Placental pericyte (primary cell): ENCODE results near the gene ALOX5AP.

DNA sequence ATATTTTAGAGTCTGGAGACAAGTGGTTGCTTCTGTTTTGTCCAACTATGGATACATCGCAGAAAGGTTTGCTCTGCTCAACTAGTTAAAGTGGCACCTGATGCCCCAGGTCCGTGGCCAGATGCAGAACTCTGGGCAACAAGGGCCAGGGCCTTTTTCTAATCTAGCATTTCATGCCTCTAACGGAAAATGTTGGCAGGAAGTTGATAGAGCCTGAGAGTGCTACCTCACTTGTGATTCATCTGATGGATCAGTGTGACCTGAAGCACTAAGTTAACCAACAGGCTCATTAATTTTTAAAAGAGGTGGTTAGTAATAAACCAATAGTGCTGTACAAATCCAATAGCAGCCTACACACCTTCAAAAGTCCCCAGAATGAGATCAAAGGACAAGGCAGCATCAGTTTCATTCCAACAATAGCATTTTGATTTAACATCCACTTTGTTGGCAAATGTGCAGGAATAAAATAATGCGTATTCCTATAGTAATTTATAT lies 19.0 kb downstream of the UBE2L5 start:
- CAGE, long polyA plus RNA = no peak

DNA sequence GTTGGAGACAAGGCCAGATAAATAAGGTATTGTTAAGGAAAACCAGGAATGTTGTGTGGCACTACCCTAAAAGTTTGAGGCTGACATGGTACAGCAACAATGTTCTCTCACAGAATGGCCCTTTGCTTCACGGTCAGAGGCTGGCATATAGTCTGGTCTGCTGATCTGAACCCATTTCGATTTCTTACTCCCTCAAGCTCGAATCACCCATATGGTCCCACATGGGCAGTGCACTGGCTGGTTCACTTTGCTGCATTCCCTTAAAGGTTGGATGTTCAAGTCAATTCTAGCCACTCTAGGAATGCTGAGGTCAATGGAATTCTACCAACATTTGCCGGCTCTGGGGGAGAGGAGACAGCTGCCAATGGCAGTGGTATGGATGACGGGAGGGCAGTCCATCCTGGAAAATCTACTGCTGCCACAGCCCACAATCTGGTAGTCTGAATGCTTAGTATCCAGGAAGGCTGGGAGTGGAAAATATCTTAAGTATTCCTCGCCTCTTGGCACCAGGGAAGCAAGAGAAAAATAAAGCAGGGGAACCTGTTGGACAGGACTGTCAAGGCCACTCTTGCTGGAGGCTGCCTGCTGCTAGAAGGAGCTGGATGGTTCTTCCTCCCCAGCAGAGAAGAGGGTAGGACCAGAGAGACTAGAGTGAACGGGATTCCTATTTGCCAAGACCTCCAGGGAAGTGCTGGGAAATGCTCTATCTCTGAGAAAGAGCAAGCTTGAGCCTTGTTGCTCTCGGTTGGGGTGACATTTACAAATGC lies 20.5 kb upstream of the HMGB1 start:
- CAGE, long polyA plus RNA = no peak

GRCh38 chr13:30616397-30616812 lies 1.3 kb upstream of the USPL1 start:
- CAGE, long polyA plus RNA = no peak

GRCh38 chr13:30619781-30620044 lies 2.0 kb downstream of the USPL1 start:
- CAGE, long polyA plus RNA = no peak

DNA sequence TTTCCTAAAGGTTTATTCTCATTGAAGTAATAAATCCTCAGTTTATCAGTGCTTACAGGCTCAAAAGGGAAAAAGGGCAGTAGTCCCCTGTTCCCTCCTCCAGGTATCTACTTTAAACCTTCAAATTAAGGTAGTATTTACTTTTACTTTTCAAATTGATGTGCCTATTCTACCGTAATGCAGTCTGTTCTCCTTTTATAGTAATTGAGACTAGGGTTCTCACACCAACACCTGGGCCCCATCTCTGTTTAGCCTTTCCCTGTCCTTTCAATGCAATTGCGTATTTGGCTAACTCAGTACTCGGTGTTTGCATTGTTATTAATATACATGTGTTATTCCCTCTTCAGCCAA lies 30.1 kb downstream of the USPL1 start:
- CAGE, long polyA plus RNA = no peak

- CAGE, long polyA plus RNA = no peak
Observed at GRCh38 chr13:30657956-30658643, 40.4 kb downstream of the USPL1 start.

DNA sequence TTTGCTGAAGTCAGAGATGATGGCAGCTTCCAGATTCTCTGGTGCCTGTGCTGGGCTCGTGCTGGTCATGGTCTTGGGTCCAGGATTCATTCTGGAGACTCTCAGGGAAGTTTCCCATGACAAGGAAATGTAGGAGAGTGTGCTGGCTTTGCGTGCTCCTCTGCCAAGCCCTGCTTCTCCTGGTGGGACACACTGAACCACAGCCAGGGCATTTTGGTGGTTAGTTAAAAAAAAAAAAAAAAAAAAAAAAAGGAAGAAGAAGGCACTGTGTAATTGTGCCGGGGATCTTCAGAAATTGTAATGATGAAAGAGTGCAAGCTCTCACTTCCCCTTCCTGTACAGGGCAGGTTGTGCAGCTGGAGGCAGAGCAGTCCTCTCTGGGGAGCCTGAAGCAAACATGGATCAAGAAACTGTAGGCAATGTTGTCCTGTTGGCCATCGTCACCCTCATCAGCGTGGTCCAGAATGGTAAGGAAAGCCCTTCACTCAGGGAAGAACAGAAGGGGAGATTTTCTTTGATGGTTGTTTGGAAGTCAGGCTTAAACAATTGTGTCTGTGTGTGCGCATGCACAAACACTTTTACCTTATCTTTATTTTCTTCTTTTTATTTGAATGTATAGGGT lies at the start of gene ALOX5AP:
Gene ALOX5AP, plus strand, starts transcription at position 335 of the 622 bp plus-strand sequence.
- CAGE, long polyA plus RNA = no peak

DNA sequence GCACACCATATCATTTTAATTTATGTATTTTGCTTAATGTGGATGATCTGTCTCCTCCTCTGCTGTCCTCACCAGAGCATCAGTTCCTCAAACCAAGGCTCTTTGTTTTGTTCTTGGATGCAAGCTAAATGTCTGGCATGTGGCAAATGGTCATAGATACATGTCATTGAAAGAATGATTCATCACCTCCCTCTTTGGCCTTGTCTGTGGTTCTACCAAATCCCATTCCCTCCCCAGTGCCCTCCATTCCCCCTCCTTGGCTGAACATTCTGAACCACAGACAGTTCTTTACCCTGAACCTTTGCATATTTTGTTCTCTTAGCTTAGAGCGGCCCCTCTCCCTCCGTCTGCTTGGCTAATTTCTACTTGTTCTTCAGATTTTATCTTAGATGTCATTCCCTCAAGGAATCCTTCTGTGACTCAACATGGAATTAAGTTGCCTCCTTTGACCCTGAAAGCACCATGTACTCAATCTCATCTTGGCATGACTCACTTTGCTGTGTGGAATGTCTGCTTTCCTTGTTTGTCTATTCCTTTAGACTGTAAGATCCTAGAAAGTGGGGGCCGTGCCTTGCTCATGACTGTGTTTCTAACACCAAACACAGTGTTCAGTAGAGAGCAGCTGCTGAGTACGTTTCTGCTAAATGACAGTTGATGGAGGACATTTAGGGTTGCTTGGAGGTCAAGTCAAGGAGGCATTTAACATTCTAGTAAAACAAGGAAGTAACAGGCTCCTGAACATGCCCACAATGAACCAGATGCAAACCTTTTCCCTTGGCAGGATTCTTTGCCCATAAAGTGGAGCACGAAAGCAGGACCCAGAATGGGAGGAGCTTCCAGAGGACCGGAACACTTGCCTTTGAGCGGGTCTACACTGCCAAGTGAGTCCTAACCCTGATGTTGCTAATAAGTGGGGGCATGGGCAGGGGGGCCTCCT lies 8.2 kb downstream of the ALOX5AP start:
- CAGE, long polyA plus RNA = no peak

DNA sequence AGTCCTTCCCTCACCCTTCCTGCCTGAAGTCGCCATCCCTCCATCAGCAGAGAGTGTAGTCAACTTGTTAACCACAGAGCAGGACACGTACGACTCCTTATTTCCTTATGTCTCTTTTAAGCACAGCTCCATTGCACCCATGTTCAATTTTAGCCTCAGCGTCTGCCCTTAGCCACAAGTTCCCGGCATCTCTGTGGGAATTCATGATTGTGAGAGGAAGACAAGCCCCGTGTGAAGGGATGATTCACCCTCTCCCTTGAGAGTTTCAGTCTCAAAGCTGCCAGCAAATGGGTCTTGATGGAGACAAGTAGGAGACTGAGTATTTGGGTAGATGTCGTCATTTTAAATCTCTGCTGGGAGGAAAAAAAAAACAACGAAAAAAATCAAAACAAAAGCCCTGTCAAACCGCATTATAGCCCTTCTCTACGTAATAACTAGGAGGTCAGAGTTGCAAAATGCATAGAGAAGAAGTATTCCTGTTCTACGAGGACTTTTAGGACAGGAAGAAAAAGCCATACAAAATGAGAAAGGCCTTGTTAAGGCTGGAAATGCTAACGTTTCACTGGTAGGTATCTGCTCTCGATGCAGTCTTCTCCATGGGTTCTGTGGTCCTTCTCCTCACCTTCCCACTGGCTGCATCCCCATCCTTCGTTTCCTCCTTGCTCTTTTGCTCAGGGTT lies 58.1 kb upstream of the MEDAG start:
- CAGE, long polyA plus RNA = no peak

GRCh38 chr13:30855439-30855766 lies 50.7 kb upstream of the MEDAG start:
- CAGE, long polyA plus RNA = no peak

DNA sequence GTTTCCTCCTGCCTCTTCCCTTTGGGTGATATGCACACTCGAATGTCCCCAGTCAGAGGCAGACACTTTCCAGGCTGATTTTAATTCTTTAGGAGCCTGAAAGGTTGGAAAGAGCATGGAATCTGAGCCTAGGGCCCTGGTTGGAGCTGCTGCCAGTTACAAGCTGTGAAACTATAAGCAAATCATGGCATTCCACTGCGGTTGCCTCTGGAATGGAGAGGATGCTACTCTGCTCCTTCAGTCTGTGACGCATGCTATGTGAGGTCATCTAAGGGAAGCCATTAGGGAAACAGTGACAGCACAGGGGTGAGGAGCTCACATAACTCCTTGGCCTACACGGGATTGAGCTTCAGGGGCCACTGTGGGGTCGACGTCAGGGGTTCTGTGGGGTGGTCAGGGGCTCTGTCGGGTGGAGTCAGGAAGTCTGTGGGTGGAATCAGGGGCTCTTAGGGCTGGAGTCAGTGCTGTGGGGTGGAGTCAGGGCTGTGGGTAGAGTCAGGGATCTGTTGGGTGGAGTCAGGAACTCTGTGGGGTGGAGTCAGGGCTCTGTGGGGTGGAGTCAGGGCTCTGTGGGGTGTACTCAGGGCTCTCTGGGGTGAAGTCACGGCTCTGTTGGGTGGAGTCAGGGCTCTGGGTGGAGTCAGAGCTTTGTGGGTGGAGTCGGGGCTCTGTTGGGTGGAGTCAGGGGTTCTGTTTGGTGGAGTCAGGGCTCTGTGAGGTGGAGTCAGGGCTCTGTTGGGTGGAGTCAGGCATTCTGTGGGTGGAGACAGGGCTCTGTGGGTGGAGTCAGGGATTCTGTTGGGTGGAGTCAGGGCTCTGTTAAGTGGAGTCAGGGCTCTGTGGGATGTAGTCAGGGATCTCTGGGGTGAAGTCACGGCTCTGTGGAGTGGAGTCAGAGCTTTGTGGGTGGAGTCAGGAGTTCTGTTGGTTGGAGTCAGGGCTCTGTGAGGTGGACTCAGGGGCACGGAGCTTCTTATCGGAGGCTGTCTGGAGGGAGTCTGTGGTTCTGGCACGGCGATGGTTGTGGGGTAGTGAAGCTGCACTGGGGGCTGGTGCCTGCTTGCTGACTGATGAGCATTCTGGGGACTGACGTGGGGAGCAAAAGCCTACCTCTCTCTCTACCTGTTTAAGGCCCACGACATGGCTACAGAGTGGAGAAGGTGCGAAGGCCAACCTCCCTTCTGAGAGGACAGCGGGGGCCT lies 35.7 kb upstream of the MEDAG start:
- CAGE, long polyA plus RNA = no peak

- CAGE, long polyA plus RNA = no peak
Observed at GRCh38 chr13:30874530-30874981, 31.5 kb upstream of the MEDAG start.

DNA sequence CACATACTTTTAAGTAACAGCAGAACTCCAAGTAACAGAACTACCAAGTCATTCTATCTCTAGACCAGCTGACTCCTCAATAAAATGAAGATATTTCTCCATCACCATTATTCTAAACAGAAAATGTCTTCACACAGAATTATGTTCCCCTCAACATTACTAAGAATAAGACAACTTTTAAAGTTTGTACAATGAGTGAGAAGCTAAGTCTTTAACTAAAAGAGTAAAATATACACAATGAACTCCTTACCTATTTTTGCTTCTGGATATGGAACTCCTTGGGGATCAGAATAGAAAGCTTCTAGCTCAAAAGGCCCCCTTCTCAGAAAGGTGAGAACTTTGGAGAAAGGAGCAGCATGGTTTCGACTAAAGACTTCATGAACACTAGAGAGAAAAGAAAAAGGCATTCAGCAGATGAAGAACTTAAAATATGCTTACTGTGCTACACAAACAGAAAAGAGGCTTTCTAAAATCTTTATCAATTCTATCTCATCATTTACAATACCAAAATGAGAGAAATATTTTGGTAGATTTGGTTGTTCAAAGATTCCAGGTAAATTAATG lies 13.9 kb downstream of the HSPH1 start:
- CAGE, long polyA plus RNA = no peak

GRCh38 chr13:31374620-31374972 lies 174.8 kb downstream of the B3GLCT start:
- CAGE, long polyA plus RNA = no peak

DNA sequence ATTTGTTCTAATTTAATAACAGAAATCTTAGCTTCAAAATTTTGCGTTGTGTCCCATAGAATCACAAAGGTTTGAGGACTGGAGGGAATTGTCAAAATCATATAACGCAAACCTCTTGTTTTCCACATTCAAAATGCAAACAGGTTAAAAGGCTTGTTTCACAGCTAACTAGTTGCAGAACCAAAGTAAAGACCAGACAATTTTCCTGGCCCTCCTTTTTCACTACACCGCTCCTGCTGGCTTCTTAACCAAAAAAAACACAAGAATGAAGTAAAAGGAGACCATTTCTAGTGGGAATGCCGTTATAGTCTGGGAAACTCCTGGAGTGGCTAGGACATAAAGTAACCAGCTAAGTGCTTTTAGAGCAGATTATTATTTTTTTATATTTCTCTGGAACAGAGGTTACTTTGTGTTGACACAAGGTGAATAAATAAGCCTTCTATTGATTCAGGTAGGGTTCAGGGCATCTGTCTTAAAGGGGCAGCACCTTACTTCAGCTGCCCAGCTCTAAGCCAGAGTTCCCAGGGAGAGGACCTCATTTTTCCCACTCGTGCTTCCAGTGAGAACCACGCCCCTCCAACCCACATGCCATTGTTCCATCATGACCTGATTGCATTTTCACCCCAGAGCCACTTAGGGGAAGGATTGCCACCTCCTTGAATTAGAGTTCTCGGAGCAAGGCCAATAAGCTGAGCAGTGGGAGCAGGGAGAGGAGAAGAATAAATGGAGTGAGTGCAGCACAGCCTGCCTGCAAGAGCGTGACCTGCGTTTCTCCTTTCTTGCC lies 104.5 kb upstream of the FRY start:
- CAGE, long polyA plus RNA = no peak

GRCh38 chr13:31957205-31957756 lies 74.3 kb upstream of the FRY start:
- CAGE, long polyA plus RNA = no peak

DNA sequence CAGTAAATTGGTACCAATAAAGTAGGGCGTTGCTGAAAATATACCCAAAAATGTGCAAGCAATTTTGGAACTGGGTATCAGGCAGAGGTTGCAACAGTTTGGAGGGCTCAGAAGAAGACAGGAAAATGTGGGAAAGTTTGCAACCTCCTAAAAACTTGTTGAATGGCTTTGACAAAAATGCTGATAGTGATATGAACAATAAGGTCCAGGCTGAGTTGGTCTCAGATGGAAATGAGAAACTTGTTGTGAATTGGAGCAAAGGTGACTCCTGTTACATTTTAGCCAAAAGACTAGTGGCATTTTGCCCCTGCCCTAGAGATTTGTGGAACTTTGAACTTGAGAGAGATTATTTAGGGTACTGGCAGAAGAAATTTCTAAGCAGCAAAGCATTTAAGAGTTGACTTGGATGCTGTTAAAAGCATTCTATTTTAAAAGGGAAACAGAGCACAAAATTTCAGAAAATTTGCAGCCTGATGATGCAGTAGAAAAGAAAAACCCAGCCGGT lies 47.9 kb upstream of the FRY start:
- CAGE, long polyA plus RNA = no peak

GRCh38 chr13:32205461-32206030 lies 109.6 kb downstream of the ZAR1L start:
- CAGE, long polyA plus RNA = no peak

- CAGE, long polyA plus RNA = no peak
Observed at GRCh38 chr13:32390028-32390390, 37.9 kb downstream of the N4BP2L1 start.

GRCh38 chr13:32427738-32427945 lies 288 bp downstream of the N4BP2L1 start:
- CAGE, long polyA plus RNA = no peak